Ascending aorta (tissue), 1 donor: ENCODE measurements around a stretch of chr17.

DNA sequence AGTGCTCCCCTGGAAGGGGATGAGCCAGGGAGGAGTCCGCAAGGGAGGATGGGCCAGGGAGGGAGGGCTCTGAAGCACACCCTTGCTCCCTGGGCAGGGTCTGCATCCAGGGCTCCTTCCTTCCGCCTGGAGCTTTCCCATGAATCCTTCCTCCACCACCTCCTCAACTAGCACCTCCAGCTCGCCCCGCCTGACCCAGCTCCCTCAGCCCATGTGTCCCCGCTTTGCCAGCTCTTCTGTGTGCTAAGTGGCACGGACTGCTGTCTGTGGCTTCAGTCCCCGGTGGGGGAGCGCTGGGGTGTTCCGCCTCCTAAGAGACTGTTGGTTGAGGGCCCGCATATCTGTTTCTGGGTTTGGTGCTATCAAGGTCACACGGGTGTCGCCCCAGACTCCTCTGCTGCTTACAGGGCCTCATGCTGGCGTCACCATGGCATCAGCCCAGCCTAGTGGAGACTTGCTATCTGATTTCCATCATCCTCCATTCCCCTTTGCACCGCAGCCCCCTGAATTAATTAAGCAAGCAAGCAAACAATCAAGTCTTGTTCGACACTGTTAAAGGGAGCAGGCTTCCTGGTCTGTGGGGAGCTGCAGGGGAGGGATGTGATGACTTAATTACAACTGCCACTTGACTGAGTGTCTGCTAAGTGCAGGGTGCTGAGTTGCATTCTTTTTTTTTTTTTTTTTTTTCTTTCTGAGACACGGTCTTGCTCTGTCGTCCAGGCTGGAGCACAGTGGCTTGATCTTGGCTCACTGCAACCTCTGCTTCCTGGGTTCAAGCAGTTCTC is 71.8 kb downstream of the PRKCA start:
- PRO-cap = no peak

DNA sequence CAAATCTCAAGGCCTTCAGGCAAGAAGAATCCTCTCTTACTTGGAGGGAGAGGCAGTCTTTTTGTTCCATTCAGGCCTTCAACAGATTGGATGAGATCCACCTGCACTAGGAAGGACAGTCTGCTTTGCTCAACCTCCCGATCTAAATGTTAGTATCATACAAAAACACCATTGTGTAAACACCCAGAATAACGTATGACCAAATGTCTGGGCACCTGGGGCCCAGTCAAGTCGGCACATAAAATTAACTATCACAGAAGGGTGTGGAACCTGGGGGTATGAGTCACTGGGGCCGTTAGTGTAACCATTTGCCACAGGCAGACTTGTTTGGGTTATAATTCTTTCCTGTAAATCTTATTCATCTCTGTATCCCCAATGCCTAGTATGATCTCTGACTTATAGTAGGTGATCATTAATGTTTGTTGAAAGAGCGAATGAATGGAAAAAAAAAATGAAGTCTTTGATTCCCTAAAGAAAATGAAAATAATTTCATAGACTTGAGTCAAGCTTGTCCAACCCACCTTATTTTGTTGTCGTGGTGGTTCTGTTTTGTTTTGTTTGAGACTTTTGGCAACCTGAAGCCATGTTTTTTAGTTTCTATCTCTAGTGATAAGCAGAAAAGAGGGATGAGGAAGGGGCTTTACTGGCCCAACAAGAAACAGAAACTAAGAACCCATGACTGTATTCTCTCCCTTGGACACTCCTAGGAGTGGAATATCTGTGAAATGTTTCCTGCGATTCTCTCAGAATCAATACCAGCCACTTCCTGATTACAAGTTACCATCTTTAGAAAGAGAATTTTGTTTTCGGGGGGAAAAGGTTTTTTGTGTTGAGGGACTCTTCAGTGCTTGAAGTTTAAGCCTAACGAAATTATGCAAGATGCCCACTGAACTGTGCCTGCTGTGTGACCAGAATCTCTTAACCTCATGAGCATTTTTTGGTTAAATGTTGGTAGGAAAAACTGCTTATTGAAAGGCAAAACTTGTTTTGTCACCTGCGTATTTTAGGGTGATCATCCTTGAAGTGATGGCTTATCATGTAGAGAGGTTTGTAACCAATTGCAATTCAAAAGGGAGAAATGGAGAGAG is 207.4 kb downstream of the PRKCA start:
- PRO-cap = no peak

DNA sequence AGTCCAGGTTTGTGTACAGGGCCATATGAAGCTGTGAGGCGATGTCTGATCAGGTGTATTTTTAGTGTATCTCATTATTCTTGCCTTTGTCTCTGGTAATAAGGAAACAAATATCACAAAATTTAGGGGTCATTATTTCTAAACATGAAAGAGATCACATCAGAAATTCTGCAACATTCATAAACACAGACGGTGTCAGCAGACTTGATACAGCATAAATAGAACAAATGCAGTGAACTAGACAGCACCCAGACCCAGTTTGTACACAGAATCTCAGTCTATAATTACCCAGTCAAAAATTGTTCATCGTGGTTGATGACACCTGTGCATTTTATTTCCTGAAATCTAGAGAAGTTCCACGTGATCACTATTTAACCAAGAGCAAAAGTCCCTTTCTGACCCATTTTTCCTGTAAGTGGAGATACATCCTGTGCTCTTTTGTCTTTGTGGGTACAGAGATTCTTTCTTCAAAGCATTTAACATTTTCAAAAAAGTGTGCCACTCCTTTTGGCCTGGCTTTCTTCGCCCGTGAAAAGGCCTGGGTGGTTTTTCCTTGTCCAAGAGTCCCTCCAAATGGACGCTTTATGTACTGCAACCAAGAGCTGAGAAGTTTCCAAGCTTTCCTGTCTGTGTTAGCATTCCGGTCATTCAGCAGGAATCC is 161.4 kb upstream of the CACNG5 start:
- PRO-cap = no peak

DNA sequence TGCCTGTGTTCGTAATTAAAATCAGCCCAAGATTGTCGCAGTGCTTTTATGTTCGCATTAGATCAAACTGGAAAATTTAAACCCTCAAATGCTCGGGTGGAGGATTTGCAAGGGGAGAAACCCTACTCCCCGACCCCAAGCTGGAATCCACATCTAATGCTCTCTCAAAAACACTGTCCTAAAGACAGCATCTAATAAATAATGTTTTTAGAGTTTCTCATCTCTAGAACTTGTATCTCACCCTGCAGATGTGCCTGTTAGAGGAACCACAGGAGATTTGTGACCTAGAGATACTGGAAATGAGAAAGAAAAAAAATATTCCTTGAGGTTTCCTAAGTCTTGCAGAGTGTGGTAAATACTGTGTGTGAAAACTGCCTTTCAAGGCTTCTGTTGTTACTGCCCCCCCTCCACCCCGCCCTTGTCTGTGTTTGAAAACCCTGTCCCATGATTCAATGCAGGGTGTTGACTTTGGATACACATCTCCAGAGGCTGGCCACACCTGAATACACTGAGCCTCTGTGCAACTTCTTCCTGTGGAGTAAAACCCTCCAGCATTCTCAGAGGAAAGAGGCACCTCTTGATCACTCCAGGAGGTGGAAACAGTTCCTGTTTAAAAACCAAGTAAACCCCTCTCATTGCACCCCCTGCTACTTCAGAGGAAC is 123.2 kb upstream of the CACNG5 start:
- PRO-cap = no peak

GRCh38 chr17:66775154-66775695 is 59.7 kb upstream of the CACNG5 start:
- PRO-cap = no peak

DNA sequence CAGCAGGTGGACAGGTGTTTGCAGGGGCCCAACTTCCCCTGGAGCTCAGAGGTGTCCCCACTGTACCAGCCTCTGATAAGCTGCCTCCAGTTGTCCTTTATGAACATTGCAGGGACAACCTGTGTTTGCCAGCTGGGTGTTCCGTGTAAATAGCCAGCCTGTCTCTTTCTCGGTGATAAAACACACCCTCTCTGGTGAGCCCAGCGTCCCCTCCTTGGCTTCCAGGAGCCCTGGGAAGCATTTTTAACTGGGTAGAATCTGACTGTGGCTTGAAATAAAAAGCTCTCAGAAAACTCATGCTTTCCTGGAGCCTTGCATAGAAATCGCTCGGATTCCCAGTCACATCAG is 12.1 kb downstream of the CACNG1 start:
- PRO-cap = no peak

- PRO-cap = no peak
Observed at GRCh38 chr17:67156927-67157373, 88.0 kb downstream of the HELZ start.

- PRO-cap = no peak
Observed at GRCh38 chr17:67246188-67246504, 1.1 kb upstream of the HELZ start.

DNA sequence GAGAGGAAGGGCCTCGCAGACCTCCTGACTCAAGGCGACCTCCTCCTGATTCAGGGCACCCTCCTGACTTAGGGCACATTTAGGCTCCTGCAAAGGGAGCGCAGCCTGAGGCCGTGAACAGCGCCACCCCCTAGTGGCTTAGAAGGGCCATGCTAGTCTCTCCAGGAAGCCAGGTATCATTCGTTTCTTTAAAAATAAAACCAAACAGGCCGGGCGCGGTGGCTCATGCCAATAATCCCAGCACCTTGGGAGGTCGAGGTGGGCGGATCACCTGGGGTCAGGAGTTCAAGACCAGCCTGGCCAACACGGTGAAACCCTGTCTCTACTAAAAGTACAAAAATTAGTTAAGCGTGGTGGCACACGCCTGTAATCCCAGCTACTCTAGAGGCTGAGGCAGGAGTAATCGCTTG is 48.8 kb upstream of the HELZ start:
- PRO-cap = no peak

GRCh38 chr17:67386450-67386913 is 9.4 kb downstream of the PITPNC1 start:
- PRO-cap = no peak

- PRO-cap = no peak
Observed at GRCh38 chr17:67477751-67478123, 100.7 kb downstream of the PITPNC1 start.

DNA sequence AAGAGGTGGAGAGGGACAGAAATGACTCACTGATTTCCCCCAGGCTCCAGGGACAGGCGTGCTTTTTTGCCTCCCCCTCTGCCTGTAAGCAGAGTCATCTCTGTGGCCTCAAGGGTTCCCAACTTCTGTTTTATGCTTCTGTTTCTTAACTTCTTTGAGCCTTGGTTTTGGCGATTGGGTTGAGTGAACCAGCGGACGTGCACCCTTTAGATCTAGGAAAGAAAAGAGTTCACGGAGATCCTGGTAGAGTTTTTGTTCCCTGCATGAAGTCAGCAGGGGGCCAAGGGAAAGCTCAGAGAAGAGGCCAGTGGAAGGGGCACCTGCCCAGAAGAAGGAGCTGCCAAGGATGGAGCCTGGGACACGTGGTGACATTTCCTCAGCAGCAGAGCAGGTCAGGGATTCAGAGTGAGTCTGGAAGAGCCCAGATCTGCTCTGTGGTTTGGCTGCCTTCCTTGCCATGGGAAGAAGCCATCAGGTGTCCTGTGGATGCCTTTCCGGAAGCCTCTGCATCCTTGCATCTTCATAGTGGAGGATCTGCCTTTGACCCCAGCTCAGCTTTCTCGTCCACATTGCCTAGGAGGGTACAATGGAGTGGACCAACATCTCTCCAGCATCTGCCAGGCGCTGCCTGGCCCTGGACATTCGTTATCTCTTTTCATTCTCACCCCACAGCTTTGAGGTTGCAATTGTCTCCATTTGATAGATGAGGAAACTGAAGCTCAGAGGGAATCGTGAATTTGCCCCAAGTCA is 147.6 kb upstream of the NOL11 start:
- PRO-cap = no peak

DNA sequence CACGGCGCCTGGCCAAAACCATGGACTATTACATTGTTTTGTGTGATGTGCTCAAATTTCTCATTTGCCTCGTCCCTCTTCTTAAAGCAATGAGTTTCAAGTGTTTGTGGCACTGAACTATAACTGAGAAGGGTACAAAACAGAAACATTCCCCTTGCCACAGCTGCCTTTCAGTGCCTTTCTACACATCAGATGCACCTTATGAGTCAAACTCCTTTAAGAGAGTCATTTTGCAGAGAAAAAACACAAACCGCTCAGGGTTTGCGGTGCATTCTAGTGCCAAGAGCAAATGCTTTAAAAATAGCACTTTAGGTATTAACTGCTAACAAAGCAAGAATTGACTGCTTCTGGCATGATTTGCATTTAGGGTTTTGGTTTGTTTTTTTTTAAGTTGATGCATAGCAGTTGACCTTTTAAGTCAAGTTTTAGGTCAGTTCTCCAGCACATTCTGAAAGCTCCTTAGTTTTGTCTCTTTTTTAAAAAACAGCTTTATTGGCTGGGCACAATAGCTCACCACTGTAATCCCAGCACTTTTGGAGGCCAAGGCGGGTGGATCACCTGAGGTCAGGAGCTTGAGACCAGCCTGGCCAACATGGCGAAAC is 66.9 kb upstream of the NOL11 start:
- PRO-cap = no peak

- PRO-cap = no peak
Observed at GRCh38 chr17:67737420-67738434, 20.0 kb downstream of the NOL11 start.

- PRO-cap = no peak
Observed at GRCh38 chr17:68099862-68100436, 64.4 kb downstream of the KPNA2 start.

DNA sequence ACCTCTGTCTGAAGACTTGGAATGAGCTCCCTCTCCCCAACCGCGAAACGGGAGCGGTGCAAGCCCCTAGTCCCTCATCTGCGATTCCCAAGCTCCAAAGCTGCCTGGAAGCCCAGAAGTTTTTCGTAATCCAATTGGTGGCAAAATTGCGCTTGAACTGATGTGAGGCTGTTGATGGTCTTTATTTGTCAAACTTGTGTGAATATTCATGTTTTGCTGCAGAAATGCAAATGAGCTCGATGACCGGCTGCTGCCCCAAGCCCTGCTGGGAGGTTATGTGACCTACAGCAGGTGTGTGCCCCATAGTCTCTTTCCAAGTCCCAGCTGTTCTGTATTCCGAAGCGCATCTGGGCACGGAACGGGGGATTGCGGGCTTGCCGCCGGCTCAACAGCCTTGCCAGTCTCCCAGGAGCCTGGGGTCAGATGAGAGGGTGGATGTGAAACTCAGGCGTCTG is 48.1 kb upstream of the AMZ2 start:
- PRO-cap = no peak

- PRO-cap = no peak
Observed at GRCh38 chr17:68234787-68236065, 12.6 kb upstream of the AMZ2 start.

GRCh38 chr17:68237758-68238270 is 10.0 kb upstream of the AMZ2 start:
- PRO-cap = no peak

- PRO-cap = no peak
Observed at GRCh38 chr17:68248187-68248652, 377 bp downstream of the AMZ2 start.

GRCh38 chr17:68319019-68319818 is 27.9 kb downstream of the ARSG start:
- PRO-cap = no peak